AG10803 (cell line): Measurements from ENCODE around the genes MAOA, EFHC2, ZNF630, SSX1 and SSX4B.

GRCh38 chrX:43655978-43656804, at the start of gene MAOA:
TSS of gene MAOA (plus strand) at chrX:43656299.
- RRBS: no CpG with 5 or more reads among the region's 36 CpGs

DNA sequence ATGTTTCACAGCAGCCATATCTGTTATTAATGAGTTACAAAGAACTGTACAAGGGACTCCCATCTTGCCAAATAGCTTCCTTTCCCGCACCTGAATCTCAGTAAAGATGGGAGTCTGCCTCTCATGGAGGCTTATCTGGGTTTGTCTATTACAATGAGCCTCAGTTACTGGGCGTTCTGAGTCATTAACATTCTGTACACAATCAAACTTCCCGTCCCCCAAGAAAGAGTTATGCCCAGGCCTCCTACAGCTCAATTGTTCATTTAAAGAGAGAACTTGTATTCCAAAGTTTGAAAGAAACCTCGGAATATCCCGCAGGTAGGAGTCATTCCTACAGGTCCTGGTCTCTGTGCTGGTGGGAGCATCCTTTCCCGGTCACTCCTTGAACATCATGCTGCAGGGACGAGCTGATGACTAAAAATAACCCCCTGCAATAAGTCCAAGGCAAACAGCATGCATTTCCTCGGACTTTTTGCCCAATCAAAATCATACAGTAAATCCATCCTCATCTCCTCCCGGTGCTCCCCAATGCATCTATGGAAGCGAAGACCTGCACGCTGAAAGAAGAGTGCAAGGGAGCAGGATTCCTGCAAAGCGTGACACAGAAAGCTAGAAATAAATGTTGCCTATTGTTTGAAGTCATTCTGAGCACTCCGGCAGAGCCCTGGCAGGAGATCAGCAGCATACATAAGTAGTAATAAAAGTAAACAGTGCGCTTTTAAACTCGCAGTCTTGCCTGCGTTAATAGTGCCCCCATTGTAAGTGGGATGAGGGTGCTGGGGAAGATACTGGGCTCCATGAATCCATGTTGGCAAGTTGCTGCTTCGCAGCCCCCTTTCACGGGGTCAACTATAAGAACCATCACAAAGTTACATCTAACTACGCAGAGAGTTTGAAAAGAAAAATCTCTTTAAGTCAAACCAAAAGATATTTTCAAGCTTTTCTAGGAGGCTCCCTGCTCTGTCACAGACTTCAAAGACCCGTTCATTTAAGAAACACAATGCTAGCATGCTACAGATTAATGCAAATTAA, 722 bp downstream of the NDP start:
- RRBS: no CpG with 5 or more reads among the region's 20 CpGs

- RRBS: 3% methylated on average over 9 of the region's 39 CpGs
These were observed at the start of gene EFHC2 for GRCh38 chrX:44343112-44344040. TSS of gene EFHC2 (minus strand) at chrX:44343672.

GRCh38 chrX:44873349-44874364, 669 bp downstream of the KDM6A start:
- RRBS: under 1% methylated on average over 11 of the region's 115 CpGs

- RRBS: no CpG with 5 or more reads among the region's 11 CpGs
These were observed 78.1 kb downstream of the KDM6A start for GRCh38 chrX:44950573-44951925.

DNA sequence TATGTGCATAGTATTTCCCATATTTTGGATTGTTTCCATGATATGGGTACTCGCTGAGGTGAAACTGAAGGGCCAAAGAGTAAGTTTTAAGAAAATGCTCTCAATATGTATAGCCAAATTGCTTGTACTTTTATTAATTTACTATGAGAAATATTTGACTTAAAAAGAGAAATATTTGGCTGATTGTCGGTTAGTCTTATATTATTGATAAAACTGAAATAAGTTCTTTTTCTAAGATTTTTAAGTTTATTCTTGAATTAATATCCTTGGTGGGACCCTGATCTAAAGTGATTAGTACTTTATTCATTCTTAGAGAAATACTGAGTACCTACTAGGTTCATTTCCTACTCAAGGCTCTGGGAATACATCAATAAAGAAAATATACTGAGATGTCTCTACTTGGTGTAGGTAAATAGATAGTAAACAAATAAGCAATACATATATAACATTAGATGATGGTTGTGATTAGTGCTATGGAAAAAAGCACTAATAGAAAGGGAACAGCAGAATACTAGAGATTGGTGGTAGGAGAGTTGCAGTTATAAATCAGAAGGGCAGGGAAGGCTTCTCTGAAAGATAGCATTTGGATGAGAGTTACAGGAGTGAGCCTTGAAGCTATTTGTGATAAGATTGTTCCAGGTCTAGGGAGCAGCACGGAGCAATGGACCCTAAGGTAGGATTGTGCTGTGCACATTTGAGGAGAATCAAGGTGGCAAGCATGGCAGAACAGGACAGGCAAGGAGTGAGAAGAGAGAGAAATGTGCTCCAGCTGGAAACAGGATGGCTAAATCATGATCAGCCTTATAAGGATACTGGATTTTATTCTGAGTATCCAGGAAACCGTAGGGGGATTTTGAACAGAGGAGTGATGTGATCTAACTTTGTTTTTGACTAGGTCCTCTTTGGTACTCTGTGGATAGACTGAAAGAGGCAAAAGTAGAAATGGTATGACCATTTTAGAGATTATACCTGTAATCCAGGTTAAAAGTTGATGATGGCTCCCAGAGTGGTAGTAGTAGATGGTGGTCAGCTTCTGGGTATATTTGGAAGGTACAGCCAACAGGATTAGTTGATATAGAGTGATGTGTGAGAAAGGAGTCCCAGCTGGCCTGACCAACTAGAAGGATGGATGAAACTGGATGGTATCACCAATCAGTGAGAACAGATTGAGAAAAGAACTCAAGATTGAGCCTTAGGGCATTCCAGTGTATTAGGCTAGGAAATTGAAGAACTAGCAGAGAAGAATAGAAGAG, 135.7 kb downstream of the DIPK2B start:
- RRBS: no CpG with 5 or more reads among the region's 4 CpGs

- RRBS: no CpG with 5 or more reads among the region's 7 CpGs
These were observed 9.3 kb downstream of the DIPK2B start for GRCh38 chrX:45191349-45191767.

GRCh38 chrX:45198153-45199239, 2.2 kb downstream of the DIPK2B start:
- RRBS: no CpG with 5 or more reads among the region's 8 CpGs

GRCh38 chrX:46179991-46180542, 267.0 kb upstream of the KRBOX4 start:
- RRBS: no CpG with 5 or more reads among the region's 4 CpGs

GRCh38 chrX:46587695-46588218, 14.2 kb downstream of the CHST7 start:
- RRBS: no CpG with 5 or more reads among the region's 5 CpGs

DNA sequence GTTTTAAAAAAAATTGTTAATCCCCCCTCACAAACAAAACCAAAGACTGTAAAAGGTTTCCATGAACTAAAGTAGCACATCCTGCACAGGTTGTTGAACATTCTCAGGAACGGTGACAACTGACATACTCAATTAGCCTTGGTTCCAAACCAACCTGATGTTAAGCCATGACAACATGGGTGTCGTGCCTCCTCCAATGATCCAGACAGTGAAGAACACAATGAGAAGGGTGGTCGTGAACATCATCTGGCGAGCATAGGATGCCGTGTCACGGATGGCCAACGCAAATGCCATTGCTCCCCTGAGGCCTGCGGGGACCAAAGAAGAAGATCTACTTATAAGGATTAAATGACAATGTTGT, 69.5 kb downstream of the CHST7 start:
- RRBS: no CpG with 5 or more reads among the region's 8 CpGs

DNA sequence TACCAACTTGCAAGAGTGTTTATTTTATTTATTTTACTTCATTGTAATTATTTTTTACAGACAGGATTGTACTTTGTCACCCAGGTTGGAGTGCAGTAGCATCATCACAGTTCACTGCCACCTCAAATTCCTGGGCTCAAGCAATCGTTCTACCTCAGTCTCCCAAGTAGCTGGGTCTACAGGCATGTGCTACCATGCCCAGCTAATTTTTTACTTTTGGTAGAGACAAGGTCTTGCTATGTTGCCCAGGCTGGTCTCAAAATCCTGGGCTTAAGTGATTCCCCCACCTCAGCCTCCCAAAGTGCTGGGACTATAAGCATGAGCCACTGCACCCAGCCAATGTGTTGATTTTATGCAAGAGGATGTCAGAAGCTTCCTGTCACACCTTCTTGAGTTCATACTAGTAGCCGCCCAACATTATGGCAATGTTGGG, 19.1 kb upstream of the RP2 start:
- RRBS: no CpG with 5 or more reads among the region's 2 CpGs

GRCh38 chrX:47193199-47193411, 524 bp upstream of the UBA1 start:
- RRBS: no CpG with 5 or more reads among the region's 2 CpGs

GRCh38 chrX:47216863-47217399, 1.6 kb upstream of the CDK16 start:
- RRBS: 0% methylated on average over 1 of the region's 10 CpGs

DNA sequence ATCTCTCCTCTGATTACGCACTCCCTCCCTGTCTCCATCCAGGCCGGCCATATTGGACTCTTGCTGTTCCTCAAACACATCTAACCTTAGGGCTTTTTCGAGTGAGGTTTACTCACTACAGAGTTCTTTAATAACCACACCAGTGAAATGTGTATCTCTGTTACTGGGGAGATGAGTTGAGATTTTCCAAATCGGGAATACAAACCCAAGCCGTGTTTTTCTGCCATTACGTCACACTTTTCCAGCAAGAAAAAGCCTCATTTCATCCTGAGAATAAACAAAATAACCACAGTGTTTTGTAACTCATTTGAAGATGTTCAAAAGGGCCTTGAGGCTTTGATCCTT, 2.8 kb downstream of the USP11 start:
- RRBS: no CpG with 5 or more reads among the region's 6 CpGs

DNA sequence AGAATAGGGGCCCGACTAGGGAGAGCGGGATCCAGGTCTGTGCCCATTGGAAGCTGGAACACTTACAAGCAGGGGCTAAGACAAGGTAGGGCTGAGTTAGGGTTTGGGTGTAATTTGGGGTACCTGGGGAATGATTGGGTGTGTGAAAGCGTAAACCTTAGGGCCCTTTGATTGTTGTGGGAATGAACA, 840 bp upstream of the ELK1 start:
- RRBS: no CpG with 5 or more reads among the region's 3 CpGs

- RRBS: 3% methylated on average over 16 of the region's 55 CpGs
These were observed at the start of gene ZNF630 for GRCh38 chrX:48070864-48072208. TSS of gene ZNF630 (minus strand) at chrX:48071640.

- RRBS: no CpG with 5 or more reads among the region's 11 CpGs
These were observed at the start of gene SSX1 for GRCh38 chrX:48254922-48255516. TSS of gene SSX1 (plus strand) at chrX:48255392.

DNA sequence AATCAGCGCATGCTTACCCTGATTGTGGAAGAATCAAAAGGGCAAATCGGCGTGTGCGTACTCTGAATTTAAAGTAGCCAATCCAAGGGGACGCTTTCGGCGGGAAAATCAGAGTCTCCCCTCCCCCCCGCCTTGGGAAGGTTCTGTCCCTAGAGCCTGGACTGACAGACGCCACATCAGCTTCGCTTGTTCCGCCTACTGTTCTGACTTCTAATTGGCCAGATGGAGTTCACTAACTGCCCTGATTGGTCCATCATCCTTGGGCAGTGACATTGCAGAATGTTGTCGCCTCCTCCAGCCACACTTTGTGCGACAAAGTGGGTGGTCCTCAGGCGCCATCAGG, at the start of gene SSX4B:
TSS of gene SSX4B (minus strand) at position 116 of the 343 bp plus-strand sequence.
- RRBS: no CpG with 5 or more reads among the region's 14 CpGs